HCT116 (cell line): ENCODE measurements around a stretch of chr7.

GRCh38 chr7:143436518-143437187, 6.6 kb upstream of the TAS2R60 start:
- RRBS: no CpG with 5 or more reads among the region's 4 CpGs

GRCh38 chr7:143485461-143485822, 7.8 kb downstream of the TAS2R41 start:
- RRBS: no CpG with 5 or more reads among the region's 6 CpGs

- RRBS: no CpG with 5 or more reads among the region's 5 CpGs
Measured at GRCh38 chr7:143487445-143488149, 9.9 kb downstream of the TAS2R41 start.

DNA sequence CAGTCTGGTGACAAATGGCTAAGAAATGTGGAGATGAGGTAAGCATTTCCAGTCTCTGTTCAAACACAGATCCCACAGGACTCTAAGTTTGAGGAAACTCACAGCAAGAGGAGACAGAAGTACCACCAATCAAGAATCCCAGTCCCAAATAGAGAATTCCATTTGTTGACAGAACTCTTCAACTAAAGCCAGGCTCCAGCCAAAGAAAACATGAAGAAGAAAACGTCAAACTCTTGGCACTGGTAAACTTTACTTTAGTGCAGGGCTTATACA, 49.1 kb upstream of the CTAGE6 start:
- RRBS: no CpG with 5 or more reads among the region's 1 CpG

- RRBS: no CpG with 5 or more reads among the region's 9 CpGs
Measured at GRCh38 chr7:143812901-143813274, 55.4 kb upstream of the CTAGE6 start.

- RRBS: no CpG with 5 or more reads among the region's 11 CpGs
Measured at GRCh38 chr7:143875821-143876580, 26.0 kb downstream of the TCAF1 start.

DNA sequence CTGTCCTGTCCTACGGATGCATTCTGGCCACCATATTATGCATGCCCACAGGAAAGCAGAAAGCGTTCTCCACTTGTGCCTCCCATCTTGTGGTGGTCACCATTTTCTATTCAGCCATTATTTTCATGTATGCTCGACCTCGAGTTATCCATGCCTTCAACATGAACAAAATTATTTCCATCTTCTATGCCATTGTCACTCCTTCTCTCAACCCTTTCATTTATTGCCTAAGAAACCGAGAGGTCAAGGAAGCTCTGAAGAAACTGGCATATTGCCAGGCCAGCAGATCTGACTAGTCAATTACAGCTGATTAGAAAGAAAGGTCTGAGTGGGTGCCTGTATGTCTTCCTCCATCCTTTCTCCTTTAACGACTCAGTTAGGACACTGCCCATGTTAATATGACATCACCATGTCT, 4.5 kb downstream of the OR6B1 start:
- RRBS: no CpG with 5 or more reads among the region's 6 CpGs

DNA sequence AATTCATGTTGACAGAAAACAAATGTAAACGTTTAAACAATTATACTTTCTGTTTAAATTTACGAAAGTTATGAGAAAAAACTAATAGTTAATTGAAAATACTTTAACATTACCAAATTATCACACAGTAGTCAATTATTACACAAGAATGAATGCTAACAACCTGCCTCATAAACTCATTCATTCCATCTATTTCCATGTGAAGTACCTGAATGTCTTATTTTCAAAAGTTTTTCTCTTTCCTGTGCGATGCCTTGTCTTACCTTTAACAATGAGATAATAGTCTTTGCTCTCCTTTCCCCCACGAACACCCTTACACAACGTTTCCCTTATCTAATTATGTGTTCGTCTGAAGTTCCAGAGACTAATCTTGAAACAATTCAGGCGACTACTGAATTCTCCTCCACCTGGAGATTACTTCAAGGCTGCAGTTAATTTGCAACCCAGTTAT, 1.5 kb downstream of the TPK1 start:
- RRBS: no CpG with 5 or more reads among the region's 7 CpGs

DNA sequence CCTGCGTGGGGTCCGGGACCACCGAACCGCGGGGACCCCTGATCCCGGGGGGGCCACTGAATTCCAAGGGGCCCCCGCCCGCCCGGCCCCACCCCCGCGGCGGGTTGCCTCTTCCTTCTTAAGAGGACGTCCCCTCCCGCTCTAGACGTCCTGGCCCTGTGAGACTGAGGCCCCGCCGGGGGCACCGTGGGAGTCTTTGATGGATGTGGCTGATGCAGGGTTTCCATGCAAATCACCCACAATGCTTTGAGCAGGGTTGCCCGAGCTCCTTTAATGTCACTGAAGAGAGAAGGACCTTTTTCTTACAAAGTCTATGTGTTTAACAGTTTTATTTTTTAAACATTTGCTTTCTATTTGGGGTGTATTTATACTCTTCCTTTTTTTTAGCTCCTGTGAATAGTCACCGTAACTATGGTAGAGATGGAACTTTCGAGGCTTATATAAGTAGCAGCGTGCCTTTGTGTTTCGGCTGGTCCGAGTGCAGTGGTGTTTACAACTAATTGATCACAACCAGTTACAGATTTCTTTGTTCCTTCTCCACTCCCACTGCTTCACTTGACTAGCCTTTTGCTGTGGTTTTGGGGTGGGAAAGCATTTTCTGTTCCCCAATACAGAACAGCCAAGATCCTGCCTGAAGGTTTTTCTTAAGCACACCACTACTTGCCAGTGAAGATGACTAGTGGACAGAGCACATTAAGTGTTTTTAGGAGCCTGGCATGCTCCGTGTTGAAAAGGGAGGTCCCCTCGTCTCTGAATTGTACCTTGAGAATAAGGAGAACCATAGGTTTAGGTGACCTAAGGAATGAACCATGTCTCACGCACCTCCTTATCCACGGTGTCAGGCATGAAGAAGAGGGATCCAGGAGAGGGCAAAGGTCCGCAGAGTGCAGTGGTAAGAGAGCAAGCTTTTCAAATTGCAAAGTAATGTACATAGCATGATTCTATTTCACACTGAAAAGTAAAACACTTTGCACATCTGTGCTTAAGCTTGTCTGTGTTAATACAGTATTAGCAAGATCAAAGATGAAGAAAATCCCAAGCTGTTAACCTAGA, 44.7 kb downstream of the PDIA4 start:
- RRBS: 20% methylated on average over 6 of the region's 29 CpGs

DNA sequence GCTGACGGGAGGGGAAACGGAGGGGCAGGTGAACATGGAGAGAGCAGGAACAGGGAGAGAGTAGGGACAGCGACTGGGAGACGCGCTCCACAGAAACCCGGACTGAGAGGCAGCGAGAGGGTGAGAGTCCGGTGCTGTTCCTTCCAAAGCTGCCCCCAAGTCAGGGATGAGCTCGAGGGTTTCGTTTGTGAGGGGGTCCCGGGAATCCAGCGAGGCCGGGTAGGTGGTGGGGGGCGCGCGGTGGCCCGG, 336 bp upstream of the ZNF425 start:
- RRBS: 2% methylated on average over 4 of the region's 17 CpGs

DNA sequence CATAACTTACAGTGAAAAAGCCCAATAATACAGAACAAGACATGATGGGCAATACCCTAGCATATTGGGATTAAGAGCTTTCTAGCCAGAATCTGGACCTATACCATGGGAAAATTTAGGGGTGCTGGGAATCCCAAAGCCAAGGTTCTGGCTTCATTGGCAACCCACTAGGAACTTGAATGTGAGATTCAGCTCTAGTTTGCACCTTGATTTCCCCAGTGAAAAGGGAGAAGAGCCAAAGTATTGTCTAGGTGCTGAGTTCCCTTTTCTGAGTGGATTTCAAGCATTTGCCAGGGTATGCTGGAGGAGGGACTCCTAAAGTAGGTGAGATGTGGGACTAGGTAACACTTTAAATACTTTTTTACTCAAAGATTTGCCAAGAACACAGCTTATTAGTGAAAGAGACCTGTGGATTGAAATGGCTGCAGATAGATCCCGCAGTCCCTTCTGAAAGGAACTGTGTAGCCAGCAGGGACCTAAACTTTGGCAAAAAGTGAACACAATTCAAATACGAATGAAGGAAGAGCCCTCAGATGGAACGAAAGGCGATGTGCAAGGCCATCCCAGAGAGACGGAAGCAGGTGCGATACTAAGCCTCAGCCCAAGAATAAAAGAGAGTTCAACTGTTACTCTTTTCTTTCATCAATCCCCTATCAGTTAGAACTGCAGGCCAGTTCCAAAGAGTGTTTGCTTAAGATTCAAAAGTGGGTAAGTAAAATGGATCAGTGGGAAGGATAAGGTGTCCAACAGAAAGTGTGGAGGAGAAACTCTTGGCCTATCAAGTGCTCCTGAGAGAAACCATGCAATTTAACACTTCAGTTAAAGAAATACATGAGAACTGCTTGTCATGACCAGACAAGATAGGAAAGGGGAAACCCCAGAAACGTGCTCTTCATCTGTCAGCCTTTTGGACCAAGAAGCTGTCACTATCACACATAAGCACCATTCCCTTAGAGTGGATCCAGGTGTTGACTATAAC, 13.3 kb upstream of the ZNF282 start:
- RRBS: no CpG with 5 or more reads among the region's 7 CpGs

DNA sequence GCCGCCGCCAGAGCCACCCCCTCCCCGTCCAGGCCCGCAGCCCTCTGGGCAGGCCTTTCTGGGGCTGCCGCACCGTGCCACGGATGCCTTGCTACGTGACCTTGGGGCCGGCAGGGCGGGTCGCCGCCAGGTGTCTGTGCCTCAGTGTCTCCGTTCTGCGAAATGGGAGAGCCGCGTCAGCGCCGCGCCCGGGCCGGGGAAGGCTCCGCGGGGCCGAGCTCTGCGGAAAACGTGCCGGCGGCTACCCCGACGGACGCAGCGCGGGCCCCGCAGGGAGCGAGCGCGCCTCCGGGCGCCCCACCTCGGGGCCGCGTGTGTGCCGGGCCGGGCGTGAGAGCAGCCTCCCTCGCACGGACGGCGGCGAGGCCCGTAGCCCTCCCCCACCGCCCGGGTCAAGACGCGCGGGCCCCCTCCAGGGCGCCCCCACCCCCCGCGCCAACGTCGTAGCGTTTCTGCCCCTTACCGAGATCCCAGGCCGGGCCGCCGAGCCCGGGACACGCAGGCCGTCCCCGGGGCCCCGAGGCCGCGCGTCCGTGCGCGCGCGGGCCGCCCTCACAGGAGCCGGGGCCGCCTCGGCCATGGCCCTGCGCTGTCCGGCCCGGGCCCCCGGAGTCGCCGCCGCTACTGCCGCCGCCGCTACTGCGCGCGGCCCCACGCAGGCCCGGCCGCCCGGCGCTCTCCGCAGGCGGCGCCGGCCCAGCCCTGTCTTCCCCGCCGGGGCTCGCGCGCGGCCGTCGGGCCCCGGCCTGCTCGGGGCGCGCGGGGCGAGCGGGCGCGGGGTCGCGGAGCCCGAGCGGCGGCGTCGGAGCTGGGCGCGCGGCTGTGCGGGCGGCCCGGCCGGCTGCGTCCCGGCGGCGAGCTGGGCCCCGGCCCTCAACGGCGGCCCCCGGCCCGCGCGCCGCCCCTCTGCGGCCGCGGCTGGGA, 1.0 kb downstream of the ZNF777 start:
- RRBS: 2% methylated on average over 92 of the region's 151 CpGs

GRCh38 chr7:149494971-149495507, 2.6 kb downstream of the ZNF746 start:
- RRBS: no CpG with 5 or more reads among the region's 7 CpGs

- RRBS: no CpG with 5 or more reads among the region's 51 CpGs
Measured at GRCh38 chr7:149692291-149693209, 22.2 kb upstream of the KRBA1 start.

GRCh38 chr7:149707094-149707864, 7.5 kb upstream of the KRBA1 start:
- RRBS: no CpG with 5 or more reads among the region's 3 CpGs

GRCh38 chr7:149734415-149734938, 19.7 kb downstream of the KRBA1 start:
- RRBS: no CpG with 5 or more reads among the region's 8 CpGs

DNA sequence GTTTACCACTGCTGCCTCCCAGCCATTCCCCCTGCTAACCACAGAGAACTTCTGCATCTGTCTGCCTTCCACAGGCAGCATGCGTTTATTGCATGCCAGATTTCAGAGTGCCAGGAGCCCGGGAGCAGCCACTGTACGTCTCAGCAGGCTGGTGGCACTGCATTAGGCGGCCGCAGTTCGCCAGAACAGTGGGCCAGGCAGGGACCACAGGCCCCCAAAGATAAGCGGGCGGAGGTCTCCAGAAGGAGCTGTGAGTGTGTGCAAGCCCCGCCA, 26.9 kb downstream of the KRBA1 start:
- RRBS: no CpG with 5 or more reads among the region's 9 CpGs

GRCh38 chr7:149742129-149742486, 27.4 kb downstream of the KRBA1 start:
- RRBS: no CpG with 5 or more reads among the region's 12 CpGs

- RRBS: no CpG with 5 or more reads among the region's 3 CpGs
Measured at GRCh38 chr7:149770606-149770882, 2.8 kb downstream of the ZNF467 start.